Mammary epithelial cell (primary cell): ENCODE measurements around a stretch of chr11.

- CAGE, long polyA plus RNA = no peak
- RRBS = no CpG with 5 or more reads among the region's 6 CpGs
These were observed 134.2 kb downstream of the NAV2 start for GRCh38 chr11:19846674-19847351.

DNA sequence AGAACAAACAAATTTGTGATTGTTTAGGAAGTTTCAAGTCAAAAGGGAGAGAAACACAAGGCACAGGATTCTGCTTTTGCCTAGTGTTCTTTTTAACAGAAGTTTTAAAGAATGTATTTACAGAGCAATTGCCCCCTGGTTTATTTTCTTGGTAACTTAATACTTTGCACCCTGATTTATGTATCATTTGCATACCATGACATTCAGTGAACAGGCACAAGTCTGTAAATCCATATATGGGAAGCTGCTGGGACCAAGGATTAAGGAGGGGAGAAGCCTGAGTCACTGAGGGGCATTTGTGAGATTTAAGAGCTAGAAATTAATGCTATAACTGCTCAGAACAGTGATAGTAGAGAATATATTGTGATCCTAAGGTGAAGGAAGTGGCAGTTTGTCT is 103.1 kb downstream of the DBX1 start:
- CAGE, long polyA plus RNA = no peak

DNA sequence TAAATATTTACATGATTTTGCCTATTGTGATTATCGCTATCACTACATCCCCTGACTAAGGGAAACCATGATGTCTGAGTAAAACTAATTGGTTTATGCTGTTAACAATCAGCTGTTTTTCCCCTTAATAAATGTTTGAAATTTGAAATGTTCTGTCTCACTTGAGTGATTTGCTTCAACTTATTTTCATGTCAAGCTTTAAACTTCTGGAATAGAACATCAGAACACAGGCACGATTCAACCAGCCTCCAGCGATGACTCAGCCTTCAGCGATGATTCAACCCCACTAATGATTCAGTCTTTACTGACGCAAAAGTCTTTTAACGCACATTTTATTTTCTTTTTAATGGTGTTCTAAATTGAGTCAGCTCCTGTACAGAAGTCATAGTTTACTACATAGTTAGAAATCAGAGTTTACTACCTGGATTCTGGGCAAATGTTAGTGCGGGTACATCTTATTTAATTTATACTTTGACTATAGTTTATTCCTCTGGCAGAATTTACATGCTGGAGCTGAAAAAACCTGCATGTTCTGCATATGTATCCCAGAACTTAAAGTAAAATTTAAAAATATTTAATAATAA is 4.1 kb downstream of the HTATIP2 start:
- CAGE, long polyA plus RNA = no peak
- RRBS = no CpG with 5 or more reads among the region's 7 CpGs

GRCh38 chr11:22491883-22492399 is 133.7 kb downstream of the FANCF start:
- CAGE, long polyA plus RNA = no peak
- RRBS = no CpG with 5 or more reads among the region's 9 CpGs

DNA sequence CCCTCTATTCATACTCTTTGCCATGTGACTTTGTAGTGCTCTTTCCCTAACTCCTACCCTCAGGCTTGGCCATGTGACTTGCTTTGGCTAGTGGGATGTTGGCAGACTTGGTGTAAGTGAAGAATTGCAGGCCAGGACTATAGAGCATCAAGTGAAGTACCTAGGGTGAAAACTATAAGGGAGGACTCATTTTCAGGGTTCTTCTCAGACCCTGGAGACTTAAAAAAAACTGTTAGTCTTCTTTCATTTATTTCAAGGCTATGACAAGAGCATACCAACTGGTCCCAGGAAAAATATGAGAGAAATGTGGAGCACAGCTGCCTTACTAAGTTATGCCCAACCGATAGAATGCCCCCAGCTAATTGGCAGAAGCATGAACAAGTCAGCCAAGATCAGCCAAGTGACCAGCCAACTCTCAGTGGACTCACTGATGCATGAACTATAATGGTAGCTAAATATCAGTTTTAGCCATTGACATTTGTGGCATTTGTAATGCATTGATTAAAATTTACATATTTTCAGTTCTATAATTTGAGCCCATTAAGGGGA is 81.0 kb downstream of the FANCF start:
- CAGE, long polyA plus RNA = no peak
- RRBS = no CpG with 5 or more reads among the region's 1 CpG

DNA sequence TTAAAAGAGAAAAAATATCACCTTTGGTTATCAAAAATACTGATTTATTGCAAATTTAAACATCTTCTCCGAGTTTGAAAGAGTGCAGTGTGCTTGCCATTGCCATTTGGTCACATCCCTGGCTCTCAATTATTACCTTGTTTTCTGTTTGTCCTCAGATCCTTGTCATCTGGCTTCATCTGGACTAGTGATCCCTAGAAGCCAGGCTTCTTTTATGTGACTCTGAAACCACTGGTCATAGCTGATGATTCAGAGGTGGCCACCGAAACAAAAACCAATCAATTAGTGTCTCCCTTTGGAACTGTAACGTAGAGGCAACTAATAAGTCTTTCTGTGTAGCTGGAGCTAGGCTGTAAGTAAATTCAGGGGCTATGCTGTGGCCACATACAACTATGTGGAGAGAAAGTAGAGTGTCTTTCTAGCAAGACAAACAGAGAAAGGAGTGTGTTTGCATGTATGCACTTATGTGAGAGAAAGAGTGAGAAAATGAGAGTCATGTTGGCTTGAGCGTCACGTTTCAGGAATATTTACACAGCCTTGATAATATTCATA is 238.0 kb downstream of the LUZP2 start:
- CAGE, long polyA plus RNA = no peak
- RRBS = no CpG with 5 or more reads among the region's 5 CpGs

GRCh38 chr11:26669092-26669679 is 52.7 kb downstream of the SLC5A12 start:
- CAGE, long polyA plus RNA = no peak
- RRBS = no CpG with 5 or more reads among the region's 1 CpG

DNA sequence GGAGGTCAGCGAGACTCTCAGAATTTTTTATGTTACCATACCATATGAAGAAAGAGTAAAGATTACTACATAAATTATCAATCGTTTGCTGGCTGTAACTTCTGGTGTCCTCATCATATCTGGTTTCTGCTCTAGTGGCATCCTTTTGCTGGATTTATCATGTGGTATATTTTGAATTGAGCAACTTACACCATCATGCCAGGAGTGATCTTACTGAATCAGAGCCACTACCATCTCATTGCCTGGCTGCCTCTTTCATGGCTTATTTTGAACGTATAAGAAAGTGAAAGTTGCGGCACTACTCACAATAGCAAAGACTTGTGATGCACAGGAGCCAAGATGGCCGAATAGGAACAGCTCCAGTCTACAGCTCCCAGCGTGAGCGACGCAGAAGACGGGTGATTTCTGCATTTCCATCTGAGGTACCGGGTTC is 29.1 kb upstream of the FIBIN start:
- CAGE, long polyA plus RNA = no peak
- RRBS = no CpG with 5 or more reads among the region's 10 CpGs

DNA sequence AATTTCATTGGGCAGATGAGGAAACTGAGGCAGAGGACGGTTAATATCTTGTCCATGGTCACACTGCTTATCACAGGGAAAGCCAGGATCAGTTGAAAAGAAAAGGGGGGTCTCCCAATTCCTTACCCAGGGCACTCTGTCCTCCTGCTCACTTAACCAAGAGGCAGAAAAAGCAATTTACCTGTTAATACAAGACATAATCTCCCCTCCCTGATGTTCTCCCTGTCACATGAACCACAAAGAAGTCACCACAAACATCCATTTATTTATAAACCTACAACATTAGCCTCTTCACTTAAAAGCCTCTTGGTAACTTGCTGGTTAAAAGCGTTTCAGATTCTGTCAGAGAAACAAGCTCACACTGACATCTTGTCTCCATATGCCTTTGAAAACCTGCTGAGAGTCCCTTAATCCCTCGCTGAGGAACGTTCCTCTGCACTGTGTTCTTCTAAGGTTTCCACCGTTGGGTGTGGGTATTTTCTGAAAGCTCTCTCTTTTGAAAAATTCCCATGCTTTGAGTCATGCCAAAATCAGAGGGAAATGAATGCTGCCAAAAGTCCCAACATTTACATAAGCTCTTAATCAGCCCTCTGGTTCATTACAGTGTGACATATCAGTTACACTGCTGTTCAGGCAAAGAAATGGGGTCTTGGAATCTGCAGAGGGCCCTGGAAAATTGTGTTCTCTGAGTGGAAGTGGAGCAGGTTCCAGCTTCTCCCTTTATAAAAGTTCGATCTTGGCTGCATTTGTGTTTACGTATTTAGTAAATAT is 149.8 kb downstream of the CCDC34 start:
- CAGE, long polyA plus RNA = no peak
- RRBS = no CpG with 5 or more reads among the region's 7 CpGs

GRCh38 chr11:27219412-27220337 is 143.3 kb downstream of the CCDC34 start:
- CAGE, long polyA plus RNA = no peak
- RRBS = no CpG with 5 or more reads among the region's 36 CpGs

DNA sequence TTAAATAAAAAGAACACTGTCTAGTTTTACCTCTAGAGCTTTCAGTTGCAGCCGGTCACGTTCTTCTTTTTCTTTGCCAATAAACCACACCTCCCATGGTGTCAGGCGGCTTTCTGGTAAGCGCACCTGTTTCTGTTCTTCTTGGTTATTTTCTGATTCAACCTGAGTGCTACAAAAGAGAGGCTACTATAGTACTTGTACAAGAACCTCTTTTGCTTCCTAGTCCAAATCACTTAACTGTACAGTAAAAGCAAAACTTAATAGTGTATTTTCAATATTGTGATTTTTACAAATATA is 5.7 kb downstream of the CCDC34 start:
- CAGE, long polyA plus RNA = no peak
- RRBS = no CpG with 5 or more reads among the region's 4 CpGs

DNA sequence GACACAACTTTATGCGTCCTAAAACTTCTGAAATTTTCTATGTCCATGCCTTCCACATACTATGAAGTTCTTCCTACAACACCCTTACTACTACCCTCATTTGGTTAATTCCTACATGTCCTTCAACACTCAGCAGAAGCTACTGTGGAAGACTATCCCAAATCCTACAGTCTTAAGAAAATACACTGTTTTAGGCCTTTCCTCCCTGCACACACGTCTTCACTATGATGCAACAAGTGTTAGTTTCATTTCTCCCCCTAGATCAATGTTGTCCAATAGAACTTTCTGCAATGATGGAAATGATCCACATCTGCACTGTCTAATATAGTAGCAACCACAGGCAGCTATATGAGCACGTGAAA is 46.7 kb upstream of the CCDC34 start:
- CAGE, long polyA plus RNA = no peak
- RRBS = no CpG with 5 or more reads among the region's 3 CpGs

GRCh38 chr11:27469544-27469980 is 3.0 kb downstream of the LGR4 start:
- CAGE, long polyA plus RNA = no peak
- RRBS = no CpG with 5 or more reads among the region's 5 CpGs

- CAGE, long polyA plus RNA = no peak
- RRBS = no CpG with 5 or more reads among the region's 5 CpGs
These were observed 7.9 kb upstream of the LIN7C start for GRCh38 chr11:27514438-27514942.

- CAGE, long polyA plus RNA = no peak
- RRBS = no CpG with 5 or more reads among the region's 5 CpGs
These were observed 12.2 kb downstream of the BDNF start for GRCh38 chr11:27687972-27688600.

DNA sequence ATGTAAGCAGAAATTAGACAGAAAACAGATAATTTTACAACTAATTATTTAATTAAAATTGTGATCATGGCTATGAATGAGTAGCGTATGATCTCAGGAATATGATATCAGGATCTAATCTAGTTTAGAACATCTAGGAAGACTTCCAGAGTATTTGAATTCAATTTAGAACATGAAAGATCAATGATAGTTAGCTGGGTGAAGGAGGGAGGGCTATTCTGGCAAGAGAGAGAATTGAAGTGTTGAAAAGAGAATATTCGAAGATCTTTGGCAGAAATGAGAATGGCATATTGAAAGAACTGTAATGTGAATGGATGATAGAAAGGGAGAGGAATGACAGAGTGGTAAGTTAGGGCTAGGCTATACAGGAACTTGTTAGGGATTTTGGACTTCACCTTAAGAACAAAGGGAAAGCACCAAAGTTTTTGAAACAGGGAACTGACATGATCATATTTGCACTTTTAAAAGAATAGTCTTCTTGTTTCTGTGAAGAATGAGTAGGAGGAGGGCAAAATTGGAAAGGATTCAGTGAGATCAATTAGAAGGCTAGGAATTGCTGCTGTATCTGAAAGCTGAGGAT is 119.2 kb downstream of the METTL15 start:
- CAGE, long polyA plus RNA = no peak
- RRBS = no CpG with 5 or more reads among the region's 2 CpGs

DNA sequence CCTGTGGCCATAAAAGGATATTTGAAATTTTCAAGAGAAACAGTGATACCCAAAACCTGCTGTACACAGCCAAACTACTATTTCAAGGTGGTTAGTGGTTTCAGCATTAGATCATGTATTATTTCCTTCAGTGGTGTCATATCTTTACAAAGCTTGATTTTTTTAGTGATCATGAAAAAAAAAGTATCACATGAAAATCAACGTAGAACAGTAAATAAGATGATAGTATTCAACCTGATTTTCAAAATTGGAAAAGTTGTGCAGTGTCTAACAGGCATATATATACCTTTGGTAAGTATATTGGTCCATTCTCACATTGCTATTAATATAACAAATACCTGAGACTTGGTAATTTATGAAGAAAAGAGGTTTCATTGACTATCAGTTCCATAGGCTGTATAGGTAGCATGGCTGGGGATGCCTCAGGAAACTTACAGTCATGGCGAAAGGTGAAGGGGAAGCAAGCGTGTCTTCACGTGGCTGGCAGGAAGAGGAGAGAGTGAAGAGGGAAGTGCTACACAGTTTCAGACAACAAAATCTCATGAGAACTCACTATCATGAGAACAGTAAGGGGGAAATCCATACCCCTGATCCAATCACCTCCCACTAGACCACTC is 137.2 kb downstream of the METTL15 start:
- CAGE, long polyA plus RNA = no peak
- RRBS = no CpG with 5 or more reads among the region's 4 CpGs

DNA sequence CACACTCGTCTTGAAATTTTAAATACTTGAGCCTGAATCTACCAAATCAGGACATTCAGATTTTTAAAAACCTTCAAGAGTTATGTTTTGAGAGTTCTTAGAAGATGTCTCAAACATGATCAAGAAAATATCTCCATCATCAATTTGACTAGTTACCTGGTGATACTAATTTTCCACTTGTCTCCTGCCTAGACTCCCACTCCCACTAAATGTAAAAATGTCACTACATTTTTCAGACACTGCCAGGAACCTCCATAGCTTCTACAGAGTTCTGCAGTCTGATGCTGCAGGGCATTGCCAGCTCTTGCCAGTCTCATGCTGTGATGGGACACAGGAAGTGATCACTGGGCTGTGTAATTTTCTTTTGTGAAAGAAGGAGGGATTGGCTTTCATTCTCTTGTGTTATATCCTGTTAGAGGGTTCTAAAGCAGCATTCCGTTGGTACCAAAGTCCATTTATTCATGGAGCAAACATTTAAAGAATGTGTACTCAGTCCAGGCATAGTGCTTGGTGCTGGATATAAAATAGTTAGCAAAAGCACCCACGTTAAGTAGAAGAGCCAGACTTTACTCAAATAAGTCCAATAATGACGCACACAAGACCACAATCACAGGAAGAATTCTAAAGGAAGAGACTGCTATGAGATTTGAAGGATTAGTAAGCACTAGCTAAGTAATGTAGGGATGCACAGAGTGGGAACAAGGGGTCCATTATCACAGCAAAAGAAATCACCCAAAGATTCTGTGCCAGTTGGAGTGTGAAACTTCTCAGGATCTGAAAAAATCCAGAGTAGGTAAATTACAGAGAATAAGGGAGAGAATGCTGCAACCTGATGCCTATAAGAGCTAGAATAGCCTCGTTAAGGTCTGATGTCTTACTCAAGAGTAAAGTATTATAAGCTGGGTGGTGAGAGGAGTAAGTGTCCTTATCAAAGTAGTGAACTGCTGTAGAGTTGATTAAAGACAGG is 728.1 kb downstream of the METTL15 start:
- CAGE, long polyA plus RNA = no peak
- RRBS = no CpG with 5 or more reads among the region's 5 CpGs

DNA sequence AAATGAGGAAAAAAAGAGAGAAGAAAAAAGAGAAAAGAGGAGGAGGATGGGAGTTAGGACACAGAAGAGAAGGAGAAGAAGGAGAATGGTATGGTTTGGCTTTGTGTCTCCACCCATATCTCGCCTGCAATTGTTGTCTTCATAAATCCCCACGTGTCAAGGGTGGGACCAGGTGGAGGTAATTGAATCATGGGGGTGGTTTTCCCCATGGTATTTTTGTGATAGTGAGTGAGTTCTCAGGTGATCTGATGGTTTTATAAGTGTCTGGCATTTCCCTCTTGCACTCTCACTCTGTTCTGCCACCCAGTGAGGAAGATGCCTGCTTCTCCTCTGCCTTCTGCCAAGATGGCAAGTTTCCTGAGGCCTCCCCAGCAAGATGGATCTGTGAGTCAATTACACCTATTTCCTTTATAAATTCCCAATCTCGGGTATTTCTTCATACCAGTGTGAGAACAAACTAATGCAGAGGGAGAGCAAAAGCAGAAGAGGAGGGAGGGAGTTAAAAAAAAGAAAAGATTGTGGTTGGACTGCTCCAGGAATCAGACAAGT is 856.9 kb downstream of the KCNA4 start:
- CAGE, long polyA plus RNA = no peak
- RRBS = no CpG with 5 or more reads among the region's 3 CpGs

DNA sequence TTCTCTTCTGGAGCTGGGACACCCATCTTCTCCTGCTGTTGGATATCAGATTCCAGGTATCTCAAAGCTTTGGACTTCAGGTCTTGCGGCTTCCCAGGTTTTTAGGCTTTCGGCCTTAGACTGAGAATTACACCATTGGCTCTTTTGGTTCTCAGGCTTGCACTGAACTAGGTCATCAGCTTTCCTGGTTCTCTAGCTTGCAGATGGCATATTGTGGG is 812.1 kb downstream of the KCNA4 start:
- CAGE, long polyA plus RNA = no peak
- RRBS = no CpG with 5 or more reads among the region's 2 CpGs